IMR-90 (cell line): ENCODE data around the genes HVCN1, PPP1CC, SH2B3 and MAPKAPK5.

DNA sequence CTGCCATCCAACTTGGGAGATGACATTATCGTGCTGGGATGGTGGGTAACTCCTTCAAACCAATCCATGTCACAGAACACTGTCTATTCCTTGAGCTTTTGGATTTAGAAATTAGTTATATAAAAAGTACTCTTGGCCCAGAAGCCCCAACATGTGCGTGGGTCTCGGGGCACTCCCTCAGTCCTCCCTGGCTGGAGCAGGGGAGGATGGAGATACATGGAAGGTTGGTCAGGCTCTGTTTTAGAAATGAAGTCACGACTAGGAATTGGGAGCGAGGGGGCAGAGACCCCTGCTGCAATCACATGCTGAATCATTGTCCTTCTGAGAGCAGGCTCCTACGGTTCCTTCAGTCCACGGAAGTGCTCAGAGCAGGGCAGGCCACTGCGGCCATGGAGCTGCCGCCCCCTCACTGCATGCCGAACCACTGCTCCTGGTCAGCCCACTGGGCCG is 29.7 kb downstream of the ANAPC7 start:
- RRBS: no CpG with 5 or more reads among the region's 11 CpGs
CAGE:
- cytosol, long polyA plus RNA: no peak
- long polyA plus RNA: no peak
- nucleus, long polyA plus RNA: no peak

- RRBS: no CpG with 5 or more reads among the region's 4 CpGs
CAGE:
- cytosol, long polyA plus RNA: no peak
- long polyA plus RNA: no peak
- nucleus, long polyA plus RNA: no peak
Measured at GRCh38 chr12:110648592-110649087, 34.7 kb downstream of the TCTN1 start.

DNA sequence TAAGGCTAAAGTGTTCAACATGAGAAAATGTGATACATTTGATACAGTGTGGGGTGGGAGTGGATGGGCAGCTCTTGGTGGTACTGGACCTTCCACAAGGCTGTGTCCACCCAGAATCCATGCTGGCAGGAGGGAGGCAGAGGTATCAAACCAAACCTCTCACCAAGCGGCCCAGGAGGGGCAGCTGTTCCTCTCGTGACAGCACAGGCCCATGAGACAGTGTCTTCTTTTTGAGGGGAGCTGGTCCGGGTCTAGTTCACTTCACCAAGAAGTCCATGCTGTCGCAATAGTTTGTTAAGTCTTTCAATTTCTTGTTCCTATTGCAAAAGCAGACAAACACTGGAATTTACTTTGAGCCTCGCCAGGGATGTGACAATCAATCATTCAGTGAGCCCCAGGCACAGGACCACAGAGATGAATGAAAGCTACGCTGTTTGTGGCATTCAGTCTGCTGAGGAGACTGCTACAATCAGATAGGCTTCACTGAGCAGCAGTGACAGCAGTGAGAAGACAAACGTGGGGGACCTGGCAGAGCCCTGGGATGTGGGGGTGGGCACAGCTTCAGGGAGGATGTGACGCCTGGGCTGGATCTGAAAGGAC is 35.3 kb downstream of the TCTN1 start:
- RRBS: no CpG with 5 or more reads among the region's 8 CpGs
CAGE:
- cytosol, long polyA plus RNA: no peak
- long polyA plus RNA: no peak
- nucleus, long polyA plus RNA: no peak

- RRBS: 5% methylated on average over 38 of the region's 71 CpGs
CAGE:
- cytosol, long polyA plus RNA: no peak
- long polyA plus RNA: no peak
- nucleus, long polyA plus RNA: no peak
Measured at GRCh38 chr12:110689034-110690178, at the start of gene HVCN1. TSS of gene HVCN1 (minus strand) at chr12:110689115.

GRCh38 chr12:110741849-110743030 is at the start of gene PPP1CC:
TSS of gene PPP1CC (minus strand) at chr12:110742891.
- RRBS: 7% methylated on average over 16 of the region's 92 CpGs
CAGE:
- cytosol, long polyA plus RNA: no peak
- long polyA plus RNA: no peak
- nucleus, long polyA plus RNA: start-site peak on the minus strand at chr12:110742884-110742952, 251 and 78 reads in 2 replicates

- RRBS: no CpG with 5 or more reads among the region's 5 CpGs
CAGE:
- cytosol, long polyA plus RNA: no peak
- long polyA plus RNA: no peak
- nucleus, long polyA plus RNA: no peak
Measured at GRCh38 chr12:110744715-110745453, 2.2 kb upstream of the PPP1CC start.

DNA sequence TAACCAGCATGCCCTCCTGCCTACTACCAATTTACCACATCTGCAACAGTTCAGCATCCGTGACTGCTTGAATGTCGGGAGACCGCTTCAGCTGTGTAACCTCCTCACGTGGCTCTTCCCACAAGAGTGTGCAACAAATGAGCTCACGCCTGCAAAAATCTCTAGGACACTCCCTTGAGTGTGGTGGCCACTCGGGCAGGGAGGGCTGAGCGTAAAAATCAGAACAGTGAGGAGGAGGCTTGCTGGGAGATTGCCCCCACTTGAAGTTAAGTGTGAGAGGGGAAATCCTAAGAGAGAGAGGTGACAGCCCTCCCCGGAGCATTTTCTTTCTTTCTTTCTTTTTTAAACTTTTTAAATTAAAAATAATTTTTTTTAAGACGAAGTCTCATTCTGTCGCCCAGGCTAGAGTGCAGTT is 19.8 kb upstream of the CCDC63 start:
- RRBS: no CpG with 5 or more reads among the region's 10 CpGs
CAGE:
- cytosol, long polyA plus RNA: no peak
- long polyA plus RNA: no peak
- nucleus, long polyA plus RNA: no peak

GRCh38 chr12:110928690-110928878 is 8.2 kb upstream of the MYL2 start:
- RRBS: no CpG with 5 or more reads among the region's 3 CpGs
CAGE:
- cytosol, long polyA plus RNA: no peak
- long polyA plus RNA: no peak
- nucleus, long polyA plus RNA: no peak

- RRBS: 3% methylated on average over 52 of the region's 70 CpGs
CAGE:
- cytosol, long polyA plus RNA: no peak
- long polyA plus RNA: no peak
- nucleus, long polyA plus RNA: no peak
Measured at GRCh38 chr12:111034579-111035329, 789 bp downstream of the CUX2 start.

DNA sequence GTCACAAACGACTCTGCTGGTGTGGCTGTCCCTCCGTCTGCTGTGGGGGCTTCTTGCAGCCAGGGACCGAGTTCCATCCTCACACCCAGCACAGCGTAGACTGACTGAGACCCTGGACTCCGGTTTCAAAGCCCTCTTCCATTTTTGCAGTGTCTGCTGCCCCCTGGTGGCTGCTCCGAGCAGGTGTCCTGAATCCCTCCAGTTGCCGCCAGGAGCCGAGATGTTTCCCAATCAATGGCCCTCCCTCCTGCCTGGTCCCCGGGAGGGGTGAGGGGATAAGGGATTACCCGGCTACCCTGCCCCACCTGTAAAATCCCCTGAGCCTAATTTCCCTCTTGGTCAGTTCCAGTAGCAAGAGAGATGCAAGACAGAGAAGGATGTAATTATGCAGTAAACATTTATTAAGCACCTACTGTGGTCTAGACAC is 55.1 kb downstream of the PHETA1 start:
- RRBS: no CpG with 5 or more reads among the region's 10 CpGs
CAGE:
- cytosol, long polyA plus RNA: no peak
- long polyA plus RNA: no peak
- nucleus, long polyA plus RNA: no peak

- RRBS: 1% methylated on average over 53 of the region's 119 CpGs
CAGE:
- cytosol, long polyA plus RNA: no peak
- long polyA plus RNA: no peak
- nucleus, long polyA plus RNA: no peak
Measured at GRCh38 chr12:111405205-111406275, at the start of gene SH2B3. TSS of gene SH2B3 (plus strand) at chr12:111405923.

GRCh38 chr12:111409869-111410991 is 4.5 kb downstream of the SH2B3 start:
- RRBS: 3% methylated on average over 5 of the region's 26 CpGs
CAGE:
- cytosol, long polyA plus RNA: no peak
- long polyA plus RNA: no peak
- nucleus, long polyA plus RNA: no peak

DNA sequence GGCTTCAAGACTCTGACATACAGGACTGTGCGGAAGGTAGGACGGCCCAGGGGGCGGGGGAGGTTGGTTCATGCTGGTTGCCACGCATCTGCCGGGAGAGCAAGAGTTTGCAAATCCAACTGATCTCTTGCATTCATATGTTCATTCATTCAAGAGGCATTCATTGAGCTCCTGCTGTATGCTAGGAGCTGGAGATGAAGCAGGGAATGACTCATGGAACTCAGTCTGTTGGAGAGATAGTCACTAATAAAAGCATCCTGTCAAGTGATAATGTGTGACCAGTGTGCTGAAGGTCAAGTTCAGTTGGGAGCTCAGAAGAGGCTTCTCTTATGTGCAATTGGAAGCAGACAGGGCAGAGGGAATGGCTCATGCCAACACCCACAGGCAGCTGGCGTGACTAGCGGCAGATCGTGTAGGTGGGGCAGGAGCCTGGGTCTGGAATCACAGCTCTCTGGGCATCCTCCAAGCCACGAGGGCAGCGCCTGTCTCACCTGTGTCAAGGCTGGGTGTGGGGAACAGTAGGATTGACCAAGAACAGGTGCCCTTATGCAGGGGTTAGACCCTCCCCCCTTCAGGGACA is 8.0 kb downstream of the SH2B3 start:
- RRBS: no CpG with 5 or more reads among the region's 10 CpGs
CAGE:
- cytosol, long polyA plus RNA: no peak
- long polyA plus RNA: no peak
- nucleus, long polyA plus RNA: no peak

DNA sequence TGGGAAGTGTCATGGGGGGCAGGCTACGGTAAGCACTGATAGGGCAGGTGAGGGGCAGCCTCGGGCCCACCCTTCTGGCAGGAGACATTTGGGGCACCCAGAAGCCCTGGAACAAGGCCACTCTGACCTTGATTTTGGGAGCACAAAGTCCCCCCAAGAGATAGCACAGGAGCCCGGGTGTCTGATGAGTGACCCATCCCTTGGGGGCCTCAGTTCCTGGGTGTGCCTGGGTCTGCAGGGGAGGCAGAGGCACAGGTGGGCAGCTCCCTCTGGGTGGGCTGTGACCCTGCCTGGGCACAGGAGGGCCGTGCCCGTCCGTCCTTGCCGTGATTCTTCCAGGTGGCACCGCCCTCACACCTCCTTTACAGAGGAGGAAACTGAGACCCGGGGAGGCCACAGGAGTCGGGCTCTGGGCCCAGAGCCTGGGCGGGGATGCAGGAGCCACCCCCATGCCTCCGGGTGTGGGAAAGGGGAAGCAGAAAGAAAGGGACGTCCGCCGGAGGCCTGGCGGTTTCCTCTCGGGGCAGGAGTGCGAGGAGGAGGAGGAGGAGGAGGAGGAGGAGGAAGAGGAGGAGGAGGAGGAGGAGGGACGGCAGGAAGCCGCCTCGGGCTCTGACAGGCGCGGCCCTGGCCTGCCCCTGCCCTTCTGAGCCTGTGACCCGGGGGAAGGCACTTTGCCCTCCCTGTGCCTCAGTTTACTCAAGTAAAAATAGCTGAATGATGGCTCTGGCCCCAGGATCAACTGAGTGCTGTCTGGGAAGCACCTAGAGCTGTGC is 22.9 kb downstream of the SH2B3 start:
- RRBS: 80% methylated on average over 4 of the region's 24 CpGs
CAGE:
- cytosol, long polyA plus RNA: no peak
- long polyA plus RNA: no peak
- nucleus, long polyA plus RNA: no peak

DNA sequence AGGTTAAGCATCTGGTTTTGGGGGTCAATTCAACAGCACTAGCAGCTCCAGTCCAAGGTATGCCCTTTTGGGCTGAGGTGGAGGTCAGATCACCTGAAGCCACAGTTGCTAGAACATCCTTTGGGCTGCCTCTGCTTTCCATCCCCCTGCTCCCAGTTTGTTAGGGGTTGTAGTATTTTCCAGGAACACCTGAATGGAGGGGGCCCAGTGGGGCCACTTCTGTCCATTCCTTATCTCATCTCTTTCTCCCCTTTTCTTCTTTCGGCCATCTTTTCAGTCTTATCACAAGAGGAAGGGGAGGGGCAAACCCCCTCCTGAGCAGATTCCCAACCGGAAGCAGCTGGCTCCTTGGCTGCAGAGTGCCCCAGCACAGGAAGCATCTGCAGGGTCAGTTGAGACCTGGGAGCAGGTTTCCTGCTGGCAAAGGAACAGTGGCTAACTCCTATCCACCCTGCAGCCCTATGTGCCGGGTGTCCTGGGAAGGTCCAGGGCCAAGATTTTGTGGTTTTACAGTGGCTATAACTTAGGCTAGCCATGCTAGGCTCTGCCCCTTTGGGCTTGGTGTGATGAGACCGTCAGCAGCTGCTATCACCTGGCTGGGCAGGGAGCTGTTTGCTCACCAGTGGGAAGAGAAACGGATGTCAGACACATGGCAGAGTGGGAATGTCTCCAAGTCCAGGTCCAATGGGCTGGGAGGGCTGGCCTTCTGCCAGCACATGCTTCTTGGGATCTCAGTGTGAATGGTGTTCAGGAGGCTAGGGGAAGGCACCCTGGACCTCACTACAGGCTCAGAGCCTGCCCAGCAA is 40.3 kb downstream of the SH2B3 start:
- RRBS: no CpG with 5 or more reads among the region's 5 CpGs
CAGE:
- cytosol, long polyA plus RNA: no peak
- long polyA plus RNA: no peak
- nucleus, long polyA plus RNA: no peak

DNA sequence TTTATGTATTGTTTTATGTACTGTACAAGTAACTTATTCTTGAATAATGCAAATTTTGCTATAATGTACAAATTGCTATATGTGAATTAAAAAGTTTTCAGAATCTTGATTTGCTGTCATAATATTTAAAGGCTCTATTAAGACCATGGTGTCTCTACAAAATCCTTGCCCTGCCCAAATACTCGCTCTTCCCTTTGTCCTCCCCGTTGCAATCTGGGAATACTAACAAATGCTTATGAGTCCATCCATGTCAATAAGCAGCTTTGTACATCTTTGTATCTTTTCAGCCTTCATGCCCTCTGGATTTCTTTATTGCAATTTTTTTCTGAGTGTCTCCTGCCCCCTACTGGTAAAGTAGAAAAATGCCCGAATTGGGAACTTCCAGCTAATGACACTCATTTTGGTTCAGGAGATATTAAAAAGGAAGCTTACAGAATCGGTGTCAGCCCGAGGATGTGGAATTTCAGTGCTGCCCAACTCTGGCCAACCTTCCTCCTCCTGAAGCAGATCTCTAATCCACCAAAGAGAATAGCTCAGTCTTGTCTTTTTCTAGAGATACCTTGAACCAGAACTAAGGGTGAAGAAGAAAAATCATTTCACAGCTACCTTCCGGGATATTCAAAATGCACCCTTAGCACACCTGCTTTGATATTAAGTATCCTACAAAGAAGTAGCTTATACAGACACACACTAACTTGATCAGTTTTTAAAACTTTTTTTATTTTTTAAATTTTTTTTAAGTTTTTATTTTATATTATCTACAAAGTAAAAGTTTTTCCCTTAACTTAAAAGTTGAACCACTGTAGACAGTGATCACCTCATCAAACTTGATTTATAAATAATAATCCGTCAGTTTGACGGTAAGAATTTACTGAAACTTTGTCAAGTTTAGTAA is 46.0 kb downstream of the SH2B3 start:
- RRBS: no CpG with 5 or more reads among the region's 8 CpGs
CAGE:
- cytosol, long polyA plus RNA: no peak
- long polyA plus RNA: no peak
- nucleus, long polyA plus RNA: no peak

- RRBS: no CpG with 5 or more reads among the region's 9 CpGs
CAGE:
- cytosol, long polyA plus RNA: no peak
- long polyA plus RNA: no peak
- nucleus, long polyA plus RNA: no peak
Measured at GRCh38 chr12:111470180-111471217, 64.8 kb downstream of the SH2B3 start.

GRCh38 chr12:111509088-111509748 is 89.9 kb downstream of the ATXN2 start:
- RRBS: no CpG with 5 or more reads among the region's 1 CpG
CAGE:
- cytosol, long polyA plus RNA: no peak
- long polyA plus RNA: no peak
- nucleus, long polyA plus RNA: no peak

DNA sequence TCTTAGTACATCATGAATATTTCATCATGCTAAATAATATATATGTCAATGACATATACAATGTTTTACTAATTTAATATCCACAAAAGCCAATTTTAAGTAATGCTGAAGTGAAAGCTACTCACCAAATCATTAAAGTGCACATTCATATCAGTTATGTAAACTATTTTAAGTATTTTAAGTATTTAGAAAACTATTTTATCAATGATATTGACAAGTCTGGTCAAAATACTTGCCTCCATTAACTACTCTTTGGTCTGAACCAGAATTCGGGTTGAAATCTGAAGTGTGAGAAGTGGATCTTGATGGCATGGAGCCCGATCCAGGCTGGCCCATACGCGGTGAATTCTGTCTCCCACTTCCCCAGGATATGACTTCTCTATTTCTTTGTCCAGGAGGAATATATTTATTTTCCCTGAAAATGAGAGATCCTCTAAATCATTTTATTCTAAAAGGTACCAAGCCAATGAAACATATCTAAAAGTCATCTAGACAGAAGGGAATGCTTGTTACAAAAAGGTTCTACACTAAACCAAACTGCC is 81.0 kb downstream of the ATXN2 start:
- RRBS: no CpG with 5 or more reads among the region's 4 CpGs
CAGE:
- cytosol, long polyA plus RNA: no peak
- long polyA plus RNA: no peak
- nucleus, long polyA plus RNA: no peak

- RRBS: no CpG with 5 or more reads among the region's 69 CpGs
CAGE:
- cytosol, long polyA plus RNA: no peak
- long polyA plus RNA: no peak
- nucleus, long polyA plus RNA: no peak
Measured at GRCh38 chr12:111841968-111842525, at the start of gene MAPKAPK5. TSS of gene MAPKAPK5 (plus strand) at chr12:111842228.